Neural cell (in vitro differentiated cells): ENCODE data around the genes ZNF439, ZNF763, THSD8 and GCDH.

- RAMPAGE, long total RNA = no peak
These were observed 2.1 kb upstream of the ZNF440 start for GRCh38 chr19:11811988-11812405.

DNA sequence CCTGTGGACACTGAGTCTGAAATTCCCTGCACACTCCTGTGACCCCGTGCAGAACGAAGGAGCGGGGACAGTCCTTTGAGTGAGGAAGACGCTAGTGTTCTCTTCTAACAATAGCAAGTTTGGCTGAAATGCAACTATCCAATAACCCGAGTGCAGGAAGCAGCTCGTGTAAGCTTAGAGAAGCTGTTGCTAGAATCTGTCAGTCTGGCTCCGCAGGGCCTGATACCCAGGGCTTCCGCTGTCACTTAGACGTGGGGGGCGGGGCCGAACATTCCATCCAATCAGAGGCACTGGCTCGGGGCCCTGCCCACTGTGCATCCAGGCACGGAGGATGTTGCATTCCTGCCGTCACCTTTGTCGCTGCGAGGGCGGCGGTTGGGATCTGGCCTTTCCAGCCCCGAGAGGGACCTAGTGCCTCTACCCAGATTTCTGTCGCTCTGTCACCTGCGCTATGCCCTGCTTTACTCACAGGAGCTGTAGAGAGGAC is at the start of gene ZNF439:
TSS of gene ZNF439 (plus strand) at position 310 of the 487 bp plus-strand sequence.
- RAMPAGE, long total RNA = no peak

DNA sequence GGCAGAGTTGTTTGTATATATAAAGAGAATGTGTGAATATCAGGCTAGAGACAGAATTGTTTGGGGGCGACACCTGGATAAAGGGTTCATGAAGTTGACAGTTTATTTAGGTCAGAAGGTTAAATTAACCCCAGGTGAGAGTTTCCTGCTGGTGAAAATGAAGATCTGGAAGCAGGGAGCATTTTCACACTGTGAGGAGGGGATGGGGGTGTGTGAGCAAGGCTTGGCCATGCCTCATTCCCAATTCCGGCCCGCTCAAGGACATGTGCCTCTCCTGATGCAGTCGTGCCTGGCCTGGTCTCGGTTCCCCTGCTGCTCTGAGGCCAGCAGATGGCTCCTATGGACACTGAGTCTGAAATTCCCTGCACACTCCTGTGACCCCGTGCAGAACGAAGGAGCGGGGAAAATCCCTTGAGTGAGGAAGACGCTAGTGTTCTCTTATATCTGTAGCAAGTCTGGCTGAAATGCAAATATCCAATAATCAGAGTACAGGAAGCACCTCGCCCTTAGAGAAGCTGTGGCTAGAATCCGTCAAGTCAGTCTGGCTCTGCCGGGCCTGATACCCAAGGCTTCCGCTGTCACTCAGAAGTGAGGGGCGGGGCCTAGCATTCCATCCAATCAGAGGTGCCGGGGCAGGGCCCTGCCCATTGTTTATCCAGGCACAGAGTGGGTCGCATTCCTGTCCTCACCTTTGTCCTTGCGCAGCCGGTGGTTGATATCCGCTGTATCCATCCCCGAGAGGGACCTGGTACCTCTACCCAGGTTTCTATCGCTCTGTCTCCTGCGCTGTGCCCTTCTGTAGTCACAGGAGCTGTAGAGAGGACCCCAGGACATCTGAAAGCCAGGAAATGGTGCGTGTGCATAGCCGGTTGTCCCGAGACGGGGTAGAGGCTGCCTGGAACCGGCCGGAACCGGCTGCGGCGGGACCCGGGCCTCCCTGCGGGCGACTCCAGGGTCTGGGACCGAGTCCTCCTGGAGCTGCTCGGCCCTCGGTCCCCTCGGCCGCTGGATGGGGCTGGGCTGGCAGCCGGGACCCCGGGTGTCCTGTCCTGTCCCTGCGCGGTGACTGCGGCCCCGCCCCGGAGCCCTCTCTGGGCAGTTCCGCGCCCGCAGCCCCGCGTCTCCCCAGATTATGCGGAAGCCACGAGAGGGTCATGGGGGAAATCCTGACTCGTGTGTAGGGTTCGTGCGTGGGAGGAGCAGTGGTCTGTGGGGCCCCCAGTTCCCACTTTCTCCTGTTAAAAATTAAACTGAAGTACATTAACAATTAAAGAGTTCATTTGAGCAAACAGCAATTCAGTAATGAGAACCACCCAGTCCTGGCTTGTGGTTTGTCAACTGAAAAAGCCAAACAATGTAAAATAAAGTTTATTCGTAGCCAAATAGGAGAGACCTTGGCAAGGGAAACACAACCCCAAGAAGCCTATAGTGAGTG is at the start of gene ZNF763:
TSS of gene ZNF763 (plus strand) at position 680 of the 1,435 bp plus-strand sequence.
- RAMPAGE, long total RNA = start-site peak on the plus strand centred at position 687 of the sequence, 89 bp wide, 318 and 41 reads in 2 replicates

GRCh38 chr19:12271490-12271775 is 23.2 kb downstream of the ZNF44 start:
- RAMPAGE, long total RNA = no peak

DNA sequence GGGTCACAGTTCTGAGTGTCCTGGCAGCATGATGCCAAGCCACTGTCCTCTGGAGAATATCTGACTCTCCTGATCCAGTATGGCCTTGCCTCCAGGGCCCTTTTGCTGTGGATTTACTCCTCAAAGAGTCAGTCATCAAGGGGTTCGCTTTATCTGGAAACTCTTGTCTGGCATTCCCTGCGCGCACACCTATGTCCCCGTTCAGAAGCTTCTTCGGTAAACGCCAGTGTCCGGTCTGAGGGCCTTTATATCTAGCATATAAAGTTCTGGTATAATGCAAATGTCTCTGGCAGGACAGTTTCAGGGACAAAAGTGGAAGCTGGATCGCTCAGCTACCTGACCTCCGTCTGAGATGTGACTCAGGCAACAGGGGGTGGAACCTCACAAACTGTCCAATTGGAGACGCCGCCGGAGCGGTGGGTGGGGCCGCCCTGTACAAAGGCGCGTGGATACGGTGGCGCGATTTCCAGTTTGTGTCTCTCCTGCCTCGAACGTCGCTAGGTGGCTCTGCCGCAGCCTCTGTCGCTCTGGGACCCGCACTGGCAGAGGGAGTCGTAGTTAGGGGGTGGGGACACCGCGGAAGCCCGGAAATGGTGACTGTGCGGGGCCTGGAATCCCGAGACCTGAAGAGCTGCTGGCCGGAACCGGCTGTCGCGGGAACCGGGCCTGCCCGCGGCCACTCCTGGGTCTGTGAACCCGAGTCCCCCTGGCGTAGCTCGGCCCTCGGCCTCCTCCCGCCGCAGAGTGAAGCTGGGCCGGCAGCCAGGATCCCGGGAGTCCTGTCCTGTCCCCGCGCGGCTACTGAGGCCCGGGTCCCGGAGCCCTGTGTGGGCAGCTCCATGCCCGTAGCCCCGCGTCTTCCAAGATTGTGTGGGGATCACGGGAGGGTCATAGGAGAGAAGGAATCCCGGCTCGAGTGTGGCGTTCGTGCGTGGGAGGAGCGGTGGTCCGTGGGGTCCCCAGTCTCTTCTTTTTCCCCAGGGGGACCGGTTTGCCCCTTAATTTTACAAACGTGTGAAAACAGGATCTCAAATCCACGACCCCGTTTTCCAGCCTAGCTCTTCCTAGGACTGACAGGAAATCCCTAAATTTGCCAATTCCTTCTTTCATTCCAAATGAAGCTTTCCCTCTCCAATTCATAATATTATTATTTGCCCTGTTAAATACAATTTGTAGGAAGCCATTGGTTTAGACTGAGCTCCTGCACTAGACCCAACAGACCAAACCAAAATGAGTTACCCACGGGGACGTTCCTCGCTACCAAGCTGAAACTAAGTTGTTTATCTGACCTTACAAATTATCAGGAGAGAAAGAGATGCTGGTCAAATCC is 10.8 kb upstream of the ZNF709 start:
- RAMPAGE, long total RNA = no peak

GRCh38 chr19:12622906-12623247 is 12.2 kb downstream of the ZNF791 start:
- RAMPAGE, long total RNA = no peak

DNA sequence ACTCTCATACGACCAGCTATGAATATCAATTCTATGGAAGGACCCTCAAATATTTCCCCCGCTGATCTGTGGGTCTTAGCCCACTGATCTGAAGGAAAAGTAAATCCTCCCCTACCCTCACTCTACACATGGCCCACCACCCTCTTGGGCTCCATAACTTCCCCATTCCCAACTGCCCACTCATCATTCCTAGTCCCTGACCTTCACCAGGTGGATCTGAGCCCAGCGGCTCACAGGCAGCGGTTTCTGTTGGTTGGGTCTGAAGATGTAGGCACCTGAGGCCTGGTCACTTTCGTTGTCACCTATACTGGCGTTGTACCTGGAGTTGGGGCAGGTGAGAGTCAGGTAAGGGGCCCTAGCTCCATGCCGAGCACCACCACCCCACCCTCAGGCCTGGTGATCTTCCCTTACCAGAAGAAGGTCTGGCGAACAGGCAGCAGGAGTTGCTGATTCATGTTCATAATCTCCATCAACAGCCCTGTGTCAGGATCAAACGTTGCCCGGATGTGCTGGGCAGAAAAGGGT is 14.5 kb downstream of the MAN2B1 start:
- RAMPAGE, long total RNA = no peak

- RAMPAGE, long total RNA = no peak
These were observed 3.0 kb upstream of the FBXW9 start for GRCh38 chr19:12699350-12700003.

DNA sequence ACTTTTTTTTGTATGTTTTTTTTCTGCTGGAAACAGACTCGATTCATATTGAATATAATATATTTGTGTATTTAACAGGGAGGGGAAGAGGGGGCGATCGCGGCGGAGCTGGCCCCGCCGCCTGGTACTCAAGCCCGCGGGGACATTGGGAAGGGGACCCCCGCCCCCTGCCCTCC is 1.6 kb downstream of the JUNB start:
- RAMPAGE, long total RNA = no peak

DNA sequence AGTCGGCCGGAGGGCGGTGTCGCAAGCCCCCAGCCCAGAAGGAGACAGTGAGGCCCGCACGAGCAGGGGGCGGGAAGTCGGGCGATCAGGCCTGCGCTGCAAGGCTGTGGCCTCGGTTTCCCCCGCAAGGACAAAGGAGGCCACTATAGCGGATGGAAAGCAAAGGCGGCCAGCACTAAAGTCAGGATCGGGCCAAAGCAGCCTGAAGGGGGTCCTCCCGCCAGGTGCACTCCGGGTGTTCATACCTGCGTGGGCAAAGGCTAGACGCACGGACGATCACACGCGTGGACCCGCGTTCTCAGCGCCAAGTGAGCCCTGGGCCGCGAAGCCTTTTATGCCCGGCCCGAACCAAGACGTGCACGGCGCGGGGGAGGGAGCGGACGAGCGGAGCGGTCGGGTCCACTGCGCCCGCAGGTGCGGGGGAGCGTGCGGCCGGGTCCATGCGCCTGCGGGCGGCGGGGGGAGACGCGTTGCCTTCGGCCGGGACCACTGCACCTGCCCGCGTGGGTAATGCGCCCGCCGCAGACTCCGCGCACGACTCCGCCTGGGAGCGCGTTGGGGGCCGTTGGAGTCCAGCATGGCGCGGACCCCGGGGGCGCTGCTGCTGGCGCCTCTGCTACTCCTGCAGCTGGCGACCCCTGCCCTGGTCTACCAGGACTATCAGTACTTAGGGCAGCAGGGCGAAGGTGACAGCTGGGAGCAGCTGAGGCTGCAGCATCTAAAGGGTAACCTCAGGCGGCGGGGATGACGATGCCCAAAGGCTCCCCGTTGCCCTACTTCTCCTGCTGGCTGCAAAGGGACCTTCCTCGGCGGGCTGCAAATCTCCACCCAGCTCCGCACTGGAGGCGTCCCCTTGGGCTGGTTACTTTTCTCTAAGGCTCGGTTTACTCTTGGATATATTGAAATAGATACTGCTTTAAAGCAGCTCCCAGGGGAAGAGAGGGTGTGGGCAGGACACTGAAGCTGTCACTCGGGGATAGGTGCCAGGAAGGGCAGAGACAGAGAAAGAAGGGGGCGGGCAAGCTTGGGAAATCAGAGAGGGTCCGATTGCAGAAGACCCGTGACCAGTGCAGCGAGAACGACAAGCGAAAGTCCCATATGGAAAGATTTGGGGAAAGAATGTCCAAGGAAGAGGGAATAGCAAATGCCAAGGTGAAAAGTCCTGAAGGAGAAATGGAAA is at the start of gene THSD8:
TSS of gene THSD8 (plus strand) at position 575 of the 1,180 bp plus-strand sequence.
- RAMPAGE, long total RNA = start-site peak on the minus strand centred at position 350 of the sequence, 91 bp wide, 7,305 and 5,164 reads in 2 replicates

DNA sequence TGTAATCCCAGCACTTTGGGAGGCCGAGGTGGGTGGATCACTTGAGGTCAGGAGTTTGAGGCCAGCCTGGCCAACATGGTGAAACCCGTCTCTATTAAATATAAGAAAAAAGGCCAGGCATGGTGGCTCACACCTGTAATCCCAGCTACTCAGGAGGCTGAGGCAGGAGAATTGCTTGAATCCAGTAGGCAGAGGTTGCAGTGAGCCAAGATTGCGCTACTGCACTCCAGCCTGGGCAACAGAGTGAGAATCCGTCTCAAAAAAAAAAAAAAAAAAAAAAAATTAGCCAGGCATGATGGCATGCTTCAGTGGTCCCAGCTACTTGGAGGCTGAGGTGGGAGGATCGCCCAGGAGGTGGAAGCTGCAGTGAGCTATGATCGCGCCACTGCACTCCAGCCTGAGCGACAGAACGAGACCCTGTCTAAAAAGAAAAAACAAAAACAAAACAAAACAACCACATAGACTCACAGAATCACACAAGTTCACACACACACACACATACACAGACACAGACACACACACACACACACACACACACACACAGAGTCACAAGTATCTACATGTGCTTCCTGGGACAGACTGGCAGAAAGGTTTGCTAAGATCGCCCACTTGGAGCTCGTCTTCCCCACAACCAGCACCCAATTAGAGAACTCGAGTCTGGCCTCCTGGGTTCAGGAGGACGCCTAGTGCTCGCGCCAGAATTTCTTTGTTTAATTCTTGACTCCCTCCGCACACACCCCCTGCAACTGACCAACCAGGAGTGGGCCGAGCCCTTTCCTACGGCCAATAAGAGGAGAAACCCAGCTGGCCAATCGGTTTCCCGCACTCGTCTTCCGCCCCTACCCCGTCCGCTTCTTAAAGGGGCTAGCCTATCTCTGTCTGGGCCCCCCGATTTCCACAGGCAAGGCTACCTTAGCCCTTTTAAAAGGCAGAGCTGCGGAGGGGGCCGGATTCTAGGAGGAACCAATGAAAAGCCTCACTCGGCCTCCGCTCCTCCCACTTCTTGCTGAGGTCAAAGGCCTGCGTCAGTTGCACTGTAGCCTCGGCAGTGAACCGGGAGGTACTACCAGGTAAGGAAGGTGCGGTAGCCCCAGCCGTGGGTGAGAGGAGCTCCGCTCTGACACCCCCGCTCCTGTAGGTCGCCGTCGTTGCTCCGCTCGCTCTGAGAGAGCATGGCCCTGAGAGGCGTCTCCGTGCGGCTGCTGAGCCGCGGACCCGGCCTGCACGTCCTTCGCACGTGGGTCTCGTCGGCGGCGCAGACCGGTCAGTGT is at the start of gene GCDH:
TSS of gene GCDH (plus strand) at position 1,028 of the 1,271 bp plus-strand sequence.
- RAMPAGE, long total RNA = start-site peak on the plus strand centred at position 1,042 of the sequence, 30 bp wide, 105 and 49 reads in 2 replicates

GRCh38 chr19:13036146-13037174 is 41.2 kb downstream of the NFIX start:
- RAMPAGE, long total RNA = no peak

GRCh38 chr19:13043783-13044413 is 48.6 kb downstream of the NFIX start:
- RAMPAGE, long total RNA = no peak

GRCh38 chr19:13051579-13052172 is 51.0 kb downstream of the LYL1 start:
- RAMPAGE, long total RNA = no peak

DNA sequence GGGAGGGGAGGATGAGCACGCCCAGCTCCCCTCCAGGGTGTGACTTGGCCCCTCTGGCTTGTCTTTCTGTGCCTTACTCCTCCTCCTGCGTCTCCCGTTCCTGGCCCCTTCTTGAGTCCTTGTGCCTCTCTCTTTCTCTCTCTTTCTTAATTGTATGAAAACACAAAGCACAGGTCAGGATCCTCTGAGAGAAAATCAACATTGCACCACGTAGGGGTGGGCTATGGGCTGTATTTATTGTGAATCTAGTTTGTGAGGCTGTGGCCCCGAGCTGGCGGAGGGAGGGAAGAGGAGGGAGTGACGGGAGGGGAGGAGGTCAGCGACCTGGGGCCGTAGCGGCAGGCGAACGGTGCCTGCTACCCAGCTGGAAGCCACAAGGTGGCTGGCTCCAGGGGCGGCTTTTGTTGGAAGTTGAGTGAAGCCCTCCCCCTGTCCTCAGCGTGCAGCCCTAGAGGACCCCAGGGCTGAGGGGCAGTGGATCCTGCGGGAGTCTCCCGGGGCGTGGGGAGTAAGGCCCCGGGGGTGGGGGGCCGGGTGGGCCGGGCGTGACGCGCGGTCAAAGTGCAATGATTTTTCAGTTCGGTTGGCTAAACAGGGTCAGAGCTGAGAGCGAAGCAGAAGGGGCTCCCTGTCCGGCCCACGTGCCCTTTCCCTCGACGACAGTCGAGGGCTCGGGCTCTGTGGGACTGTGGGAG is 6.4 kb downstream of the LYL1 start:
- RAMPAGE, long total RNA = no peak

GRCh38 chr19:13118661-13119362 is 748 bp downstream of the NACC1 start:
- RAMPAGE, long total RNA = no peak

DNA sequence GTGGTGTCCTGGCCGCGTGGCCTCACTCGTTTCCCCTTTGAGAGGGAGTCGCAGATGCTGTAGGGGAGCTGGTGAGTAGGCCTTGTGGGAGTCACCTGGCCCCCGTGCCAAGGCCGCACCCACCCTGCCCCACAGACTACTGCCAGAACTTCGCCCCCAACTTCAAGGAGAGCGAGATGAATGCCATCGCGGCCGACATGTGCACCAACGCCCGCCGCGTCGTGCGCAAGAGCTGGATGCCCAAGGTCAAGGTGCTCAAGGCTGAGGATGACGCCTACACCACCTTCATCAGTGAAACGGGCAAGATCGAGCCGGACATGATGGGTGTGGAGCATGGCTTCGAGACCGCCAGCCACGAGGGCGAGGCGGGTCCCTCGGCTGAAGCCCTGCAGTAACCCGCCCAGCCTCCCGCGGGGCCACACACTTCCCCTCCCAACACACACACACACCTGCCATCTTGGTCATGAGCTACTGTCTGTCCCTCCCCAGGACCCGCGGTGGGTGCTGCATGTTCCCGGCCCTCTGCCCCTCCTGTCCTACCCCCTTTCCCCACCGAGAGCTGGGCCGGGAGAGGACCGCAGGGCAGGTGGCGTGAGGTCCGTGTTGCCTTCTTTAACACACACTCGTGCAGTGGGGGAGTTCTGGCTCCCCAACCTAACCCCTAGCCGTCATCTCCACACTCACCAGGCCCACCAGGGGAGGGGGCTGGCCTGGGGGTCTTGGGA is 12.0 kb downstream of the STX10 start:
- RAMPAGE, long total RNA = no peak

DNA sequence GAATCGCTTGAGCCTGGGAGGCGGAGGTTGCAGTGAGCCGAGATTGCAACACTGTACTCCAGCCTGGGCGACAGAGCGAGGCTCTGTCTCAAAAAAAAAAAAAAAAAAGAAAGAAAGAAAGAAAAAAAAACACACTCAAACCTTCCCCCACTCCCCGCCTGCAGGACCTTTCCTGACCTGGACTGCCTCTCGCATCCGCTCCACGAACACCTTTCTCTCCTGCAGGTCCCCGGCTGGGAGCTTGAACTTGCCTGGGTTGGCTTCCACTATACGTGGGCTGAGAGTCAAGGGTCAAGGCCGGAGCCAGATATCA is 897 bp downstream of the STX10 start:
- RAMPAGE, long total RNA = no peak

DNA sequence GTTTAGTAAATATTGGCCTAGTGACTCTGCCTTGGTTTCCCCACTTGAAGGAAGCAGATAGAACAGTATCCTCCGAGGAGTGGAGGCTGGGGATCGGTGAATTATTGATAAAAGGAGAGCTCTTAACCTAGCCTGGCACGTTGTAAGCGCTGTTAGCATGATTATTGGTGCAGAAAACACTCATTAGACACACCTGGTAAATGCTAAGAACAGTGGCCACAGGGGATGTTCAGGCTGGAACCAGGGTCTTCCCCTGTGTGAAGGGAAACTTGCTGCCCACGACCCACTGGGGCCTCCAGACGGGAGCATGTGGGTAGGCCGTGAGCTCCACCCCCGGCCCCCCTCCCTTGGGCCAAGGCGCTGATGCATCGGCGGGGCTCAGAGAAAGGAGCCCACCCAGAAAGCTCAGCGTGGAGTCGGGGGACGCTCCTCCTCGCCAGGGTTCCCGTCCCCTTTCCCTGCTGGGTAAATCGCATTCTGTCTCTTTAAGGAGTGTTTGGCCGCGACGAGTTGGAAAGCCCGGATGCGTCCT is 2.3 kb downstream of the IER2 start:
- RAMPAGE, long total RNA = start-site peak on the minus strand centred at position 466 of the sequence, 123 bp wide, 34 and 52 reads in 2 replicates

- RAMPAGE, long total RNA = no peak
These were observed 13.6 kb downstream of the IER2 start for GRCh38 chr19:13163642-13164367.